ENCODE measurements around a stretch of chr5.

- PRO-cap, 2 experiments, result no peak in any of the 2 experiments
Observed at GRCh38 chr5:10734080-10734545, 26.9 kb downstream of the DAP start.

DNA sequence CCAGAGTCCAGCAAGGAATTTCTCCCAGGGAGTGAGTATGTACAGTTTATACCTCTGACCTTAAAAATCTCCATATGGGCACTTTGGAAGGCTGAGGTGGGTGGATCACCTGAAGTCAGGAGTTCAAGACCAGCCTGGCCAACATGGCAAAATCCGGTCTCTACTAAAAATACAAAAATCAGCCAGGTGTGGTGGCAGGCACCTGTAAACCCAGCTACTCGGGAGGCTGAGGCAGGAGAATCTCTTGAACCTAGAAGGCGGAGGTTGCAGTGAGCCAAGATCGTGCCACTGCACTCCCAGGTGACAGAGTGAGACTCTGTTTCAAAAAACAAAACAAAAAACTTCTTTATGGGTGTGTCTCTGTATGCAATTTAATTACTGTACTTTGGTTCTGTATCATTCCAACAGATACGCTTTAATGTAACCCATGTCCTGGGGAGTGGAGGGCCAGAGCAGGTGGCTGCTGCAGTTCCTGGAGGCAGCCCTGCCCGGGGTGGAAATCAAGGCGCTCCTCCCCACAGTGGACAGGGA, 2.1 kb downstream of the DAP start:
- PRO-cap, 2 experiments, result no peak in any of the 2 experiments

DNA sequence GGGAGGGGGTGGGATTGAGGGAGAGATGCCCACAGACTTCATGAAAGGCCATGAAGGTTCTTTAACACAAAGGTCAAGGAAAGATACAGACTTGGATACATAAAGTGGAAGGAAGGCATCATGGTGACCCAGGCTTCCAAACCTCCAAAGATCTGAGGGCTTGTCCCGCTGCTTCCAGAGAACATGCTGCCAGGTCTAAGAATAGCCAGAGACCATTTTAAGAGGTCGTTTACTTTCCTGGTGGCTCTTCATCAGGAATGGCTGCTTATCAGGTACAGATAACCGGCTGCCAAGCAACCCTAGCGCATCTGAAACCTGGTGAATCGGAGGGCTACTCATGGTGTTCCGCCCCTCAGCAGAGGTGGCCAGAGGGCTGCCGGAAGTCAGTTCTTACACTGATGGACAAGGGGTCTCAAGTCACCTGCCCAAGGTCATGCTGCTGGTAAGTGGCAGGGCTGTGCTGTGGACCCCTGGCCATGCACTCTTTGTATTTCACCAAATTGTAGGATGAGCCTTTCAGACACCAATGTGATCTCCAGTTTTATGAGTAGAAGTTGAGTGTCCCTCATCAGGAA, 251.3 kb upstream of the DAP start:
- PRO-cap, 2 experiments, result no peak in any of the 2 experiments

GRCh38 chr5:12524856-12525237, 620.6 kb upstream of the CTNND2 start:
- PRO-cap, 2 experiments, result no peak in any of the 2 experiments

- PRO-cap, 2 experiments, result no peak in any of the 2 experiments
Observed at GRCh38 chr5:14008780-14009450, 64.4 kb upstream of the DNAH5 start.

GRCh38 chr5:14118835-14119487, 24.2 kb upstream of the TRIO start:
- PRO-cap, 2 experiments, result no peak in any of the 2 experiments

DNA sequence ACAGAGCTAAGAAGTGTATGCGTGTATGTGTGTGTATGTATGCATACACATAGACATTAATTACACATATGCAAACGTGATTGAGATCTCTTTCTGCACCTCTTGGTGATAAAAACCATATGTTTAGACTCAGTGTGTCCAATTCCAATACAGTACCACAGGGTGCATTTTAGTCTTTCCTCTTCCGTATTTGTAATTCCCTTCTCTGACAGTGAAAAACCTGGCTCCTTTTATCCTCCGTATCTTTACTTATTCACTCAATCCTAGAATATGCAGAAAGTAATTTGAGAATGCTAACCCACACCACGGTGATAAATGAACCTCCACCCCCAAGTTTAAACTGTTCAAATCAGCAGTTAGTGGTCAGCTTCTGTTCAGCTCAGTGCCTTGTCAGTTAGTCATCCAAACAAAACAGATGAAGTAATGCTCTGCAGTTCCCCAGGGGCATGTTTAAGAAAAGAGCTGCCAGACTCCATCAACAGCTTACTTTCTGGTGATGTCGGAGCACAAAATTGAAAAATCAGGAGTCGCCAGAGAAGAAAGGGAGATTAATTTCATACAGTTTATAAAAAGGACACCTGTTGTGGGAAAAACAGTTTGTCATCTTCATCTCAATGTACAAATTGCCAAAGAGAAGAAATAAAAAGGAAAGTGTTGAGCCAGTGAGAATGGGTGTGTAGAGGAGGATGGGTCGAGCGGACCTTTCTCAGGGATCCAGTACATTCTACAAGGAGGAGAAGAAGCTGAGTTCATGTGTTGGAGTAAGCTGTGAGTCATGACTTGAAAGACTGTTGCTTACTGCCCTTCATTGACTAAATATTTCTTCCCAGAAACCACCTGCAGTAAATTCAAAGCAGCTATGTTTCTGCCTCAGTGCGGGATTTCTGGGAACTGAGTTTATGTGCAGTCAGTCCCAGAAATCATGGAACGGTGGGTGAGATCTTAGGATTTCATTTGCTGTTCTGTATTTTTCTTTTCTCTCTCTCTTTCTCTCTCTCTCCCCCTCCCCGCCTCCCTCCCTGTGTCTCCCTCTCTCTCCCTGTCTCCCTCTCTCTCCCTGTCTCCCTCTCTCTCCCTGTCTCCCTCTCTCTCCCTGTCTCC, 13.6 kb downstream of the TRIO start:
- PRO-cap, 2 experiments, result no peak in any of the 2 experiments

GRCh38 chr5:14204473-14205404, 61.6 kb downstream of the TRIO start:
- PRO-cap, 2 experiments, result no peak in any of the 2 experiments

GRCh38 chr5:14218597-14219358, 75.6 kb downstream of the TRIO start:
- PRO-cap, 2 experiments, result no peak in any of the 2 experiments

DNA sequence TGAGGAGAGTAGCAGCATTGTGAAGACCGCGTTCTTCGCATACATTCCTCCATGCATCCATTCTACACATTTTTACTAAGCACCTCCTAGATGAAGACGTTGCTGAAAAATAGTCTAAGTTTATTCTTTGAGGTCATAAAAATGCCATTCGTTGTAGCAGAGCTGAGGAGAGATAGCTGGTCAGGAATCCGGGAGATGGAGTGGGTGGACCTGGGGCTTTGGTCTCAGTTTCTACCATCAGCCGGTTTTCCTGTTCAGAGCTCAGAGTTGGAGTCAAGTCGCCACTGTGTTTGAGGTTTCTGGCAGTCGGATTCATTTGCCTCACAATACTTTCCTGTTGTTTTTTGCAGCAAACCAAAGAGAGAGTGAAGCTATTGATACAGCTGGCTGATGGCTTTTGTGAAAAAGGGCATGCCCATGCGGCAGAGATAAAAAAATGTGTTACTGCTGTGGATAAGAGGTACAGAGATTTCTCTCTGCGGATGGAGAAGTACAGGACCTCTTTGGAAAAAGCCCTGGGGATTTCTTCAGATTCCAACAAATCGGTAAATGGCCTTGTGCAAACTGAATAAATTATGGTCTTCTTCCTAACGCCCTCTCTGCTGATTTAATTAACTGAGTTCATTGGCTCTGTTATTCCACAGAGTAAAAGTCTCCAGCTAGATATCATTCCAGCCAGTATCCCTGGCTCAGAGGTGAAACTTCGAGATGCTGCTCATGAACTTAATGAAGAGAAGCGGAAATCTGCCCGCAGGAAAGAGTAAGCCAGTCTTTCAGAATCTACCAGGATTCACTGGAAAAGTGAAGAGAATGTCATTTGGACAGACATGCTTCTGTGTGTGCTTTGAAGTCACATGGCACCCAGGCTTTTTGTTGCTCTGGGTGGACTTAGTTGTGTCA, 194.3 kb upstream of the OTULINL start:
- PRO-cap, 2 experiments, result no peak in any of the 2 experiments

- PRO-cap, 2 experiments, result no peak in any of the 2 experiments
Observed at GRCh38 chr5:14426854-14428237, 154.2 kb upstream of the OTULINL start.

GRCh38 chr5:14439710-14440119, 141.9 kb upstream of the OTULINL start:
- PRO-cap, 2 experiments, result no peak in any of the 2 experiments

GRCh38 chr5:14448533-14449109, 133.0 kb upstream of the OTULINL start:
- PRO-cap, 2 experiments, result no peak in any of the 2 experiments

DNA sequence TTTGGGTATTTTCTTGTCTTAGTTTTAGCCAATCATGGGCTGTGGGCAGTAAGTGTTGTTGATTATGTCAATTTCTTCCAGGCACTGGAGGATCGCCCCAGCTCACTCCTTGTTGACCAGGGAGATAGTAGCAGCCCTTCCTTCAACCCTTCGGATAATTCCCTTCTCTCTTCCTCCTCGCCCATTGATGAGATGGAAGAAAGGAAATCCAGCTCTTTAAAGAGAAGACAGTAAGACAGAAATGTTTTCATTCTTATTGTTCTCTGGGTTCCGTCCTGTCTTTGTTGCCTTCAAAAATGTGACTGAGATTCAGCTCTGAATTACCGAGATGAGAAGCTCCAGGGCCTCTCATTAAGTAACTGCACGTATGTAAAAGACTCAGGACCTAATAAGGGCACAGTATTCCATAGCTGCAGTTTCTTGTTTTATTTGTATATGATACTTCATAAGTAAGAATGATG, 110.3 kb upstream of the OTULINL start:
- PRO-cap, 2 experiments, result no peak in any of the 2 experiments

- PRO-cap, 2 experiments, result peak in 1 of 2 experiments; most common plus-strand start chr5:14582876 (in 1)
Observed at GRCh38 chr5:14582627-14583148, 1.1 kb downstream of the OTULINL start.

DNA sequence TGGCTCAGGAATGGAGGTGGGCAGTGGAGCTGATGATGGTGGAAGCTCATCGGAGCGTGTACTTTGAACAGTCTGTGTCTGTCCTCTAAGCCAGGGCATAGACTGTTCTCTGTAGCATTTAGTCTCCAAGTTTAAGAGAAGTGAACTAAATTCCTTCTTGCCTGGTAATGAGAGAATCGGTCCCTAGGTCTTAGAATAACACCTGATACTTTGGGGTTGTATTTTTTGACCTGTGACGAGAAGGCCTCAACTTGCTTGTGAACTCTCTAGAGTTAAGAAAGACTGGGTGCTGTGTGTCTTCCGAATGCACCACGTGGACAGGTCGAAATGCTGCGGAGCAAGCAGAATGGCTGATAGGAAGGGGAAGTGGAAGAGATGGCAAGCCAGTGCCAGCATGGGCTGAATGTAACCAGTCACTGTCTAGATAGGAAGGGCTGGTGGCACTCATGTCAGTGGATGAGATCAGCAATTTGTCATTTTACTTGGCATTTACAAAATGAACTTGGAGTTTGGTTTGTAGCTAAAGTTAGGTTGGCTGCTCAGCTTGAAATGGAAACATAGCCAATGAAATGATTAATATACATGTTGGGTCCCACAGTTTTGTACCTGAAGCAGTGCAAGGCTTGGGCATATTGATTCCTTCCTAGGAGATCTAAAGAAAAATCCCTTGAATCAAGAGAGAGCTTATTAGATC, 5.5 kb downstream of the OTULINL start:
- PRO-cap, 2 experiments, result no peak in any of the 2 experiments

DNA sequence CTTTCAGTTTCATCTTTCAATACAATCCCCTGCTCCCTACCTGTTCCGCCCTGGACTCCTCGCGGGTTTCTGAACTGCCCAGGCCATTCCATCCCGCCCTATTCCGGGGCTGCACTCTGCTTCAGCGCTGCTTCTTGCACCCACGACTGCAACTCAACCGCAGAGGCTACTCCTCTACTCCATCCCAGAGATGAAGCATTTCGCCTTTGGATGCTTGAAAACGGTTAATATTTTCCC, 761 bp upstream of the OTULIN start:
- PRO-cap, 2 experiments, result no peak in any of the 2 experiments

DNA sequence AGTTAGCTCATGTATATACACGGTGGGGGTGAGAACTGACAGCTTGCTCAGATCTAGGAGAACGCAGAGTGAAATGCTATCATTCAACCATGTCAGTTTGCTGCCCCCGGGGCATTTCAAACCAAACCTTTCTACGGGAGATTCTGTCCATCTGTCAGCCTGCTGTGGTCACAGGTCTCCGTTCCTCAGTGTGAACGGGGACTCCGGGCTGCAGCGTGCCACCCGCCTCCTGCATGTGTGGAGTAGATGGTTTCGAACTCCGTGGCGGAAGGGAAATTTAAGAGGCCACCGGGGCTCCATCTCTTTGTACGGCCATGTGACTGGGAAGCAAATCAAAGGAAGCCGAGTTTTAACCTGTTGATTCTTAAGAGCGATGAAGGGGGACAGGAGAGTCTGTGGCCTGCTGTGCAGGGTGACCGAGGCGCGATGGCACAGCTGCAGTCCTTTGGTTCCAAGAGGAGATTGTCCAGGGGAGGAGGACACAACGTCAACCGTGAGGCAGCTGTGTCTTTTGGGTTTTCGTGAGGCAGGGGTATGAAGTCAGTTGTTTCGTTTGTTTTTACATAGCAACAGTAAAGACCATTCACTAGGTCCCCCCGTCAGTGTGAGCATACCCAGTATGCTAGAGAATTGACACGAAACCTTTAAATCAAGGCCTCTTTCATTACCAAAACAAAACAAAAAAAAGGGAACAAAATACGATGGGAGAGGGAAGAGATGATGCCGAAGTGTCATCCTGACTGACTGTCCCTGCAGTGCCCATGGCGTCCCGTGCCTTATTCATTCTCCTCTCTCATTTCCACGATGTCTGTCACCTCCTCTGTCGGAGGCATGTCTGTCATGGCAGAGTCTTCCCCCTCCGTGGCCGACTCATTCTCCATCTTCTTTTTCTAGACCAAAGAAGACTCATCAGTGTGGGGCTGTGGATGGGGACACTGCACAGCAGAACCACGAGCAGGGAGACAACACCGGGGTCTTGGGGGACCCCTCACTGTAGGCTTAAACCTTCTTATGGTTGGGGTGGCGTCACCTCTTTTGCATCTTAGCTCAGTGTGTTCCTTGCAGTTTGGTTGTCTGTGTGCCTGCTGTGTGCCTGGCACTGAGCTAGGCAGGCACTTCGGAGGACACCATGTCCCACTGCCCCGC, 46.3 kb downstream of the OTULIN start:
- PRO-cap, 2 experiments, result no peak in any of the 2 experiments

GRCh38 chr5:15031128-15031508, 159.5 kb upstream of the ANKH start:
- PRO-cap, 2 experiments, result no peak in any of the 2 experiments

GRCh38 chr5:15745691-15746093, 245.7 kb downstream of the FBXL7 start:
- PRO-cap, 2 experiments, result no peak in any of the 2 experiments

Data from cytotoxic T cell (primary cell).